ENCODE measurements around a stretch of chr21.

DNA sequence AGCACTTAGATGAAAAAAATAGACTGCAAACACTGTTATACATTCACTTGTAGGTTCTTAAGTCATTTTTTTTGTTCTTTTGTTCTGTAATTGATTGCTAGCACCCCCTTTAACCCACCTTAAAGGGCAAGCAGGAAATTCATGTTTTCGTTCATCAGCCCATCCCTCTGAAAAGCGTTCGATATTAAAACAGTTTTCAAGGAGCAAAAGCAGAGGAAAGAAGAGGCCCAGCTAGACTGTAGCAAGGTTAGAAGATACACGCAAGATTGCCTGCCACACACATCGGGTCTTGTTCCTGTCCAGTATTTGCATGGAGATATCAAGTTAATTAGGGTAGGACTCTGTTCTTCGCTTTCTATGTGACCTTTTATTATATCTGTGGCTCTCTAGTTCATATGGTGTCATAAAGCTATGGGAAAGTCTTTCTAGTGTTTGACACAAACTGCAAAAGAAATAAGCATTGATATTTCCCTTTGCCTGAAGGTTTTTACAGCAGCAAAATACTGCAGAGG, 549.8 kb downstream of the USP25 start:
- RAMPAGE, long total RNA = no peak
- RRBS = no CpG with 5 or more reads among the region's 6 CpGs

GRCh38 chr21:16280042-16280661, 550.4 kb downstream of the USP25 start:
- RAMPAGE, long total RNA = no peak
- RRBS = no CpG with 5 or more reads among the region's 12 CpGs

DNA sequence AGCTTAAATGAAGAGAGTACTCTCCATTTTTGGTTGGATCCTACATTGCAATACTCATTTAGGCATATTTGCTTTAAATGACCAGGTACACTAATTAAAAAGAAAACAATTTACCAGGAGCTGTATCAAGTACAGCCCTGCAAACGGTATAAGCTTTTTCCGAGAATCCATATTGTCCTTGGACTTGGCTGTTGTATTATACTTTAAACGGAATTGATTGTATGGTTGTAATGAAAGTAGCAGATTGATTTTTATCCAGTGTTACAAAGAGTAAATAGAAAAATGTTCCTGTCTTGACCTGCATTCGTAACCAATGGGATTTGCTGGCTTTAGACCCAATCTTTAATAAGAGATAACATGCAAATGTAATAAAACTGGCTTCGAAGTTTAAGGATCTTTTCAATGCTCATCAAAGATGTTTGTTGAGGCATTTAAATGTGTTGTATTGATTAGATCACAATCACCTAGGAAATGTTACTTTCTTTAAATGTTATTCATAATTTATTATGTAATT, 574.9 kb downstream of the USP25 start:
- RAMPAGE, long total RNA = no peak
- RRBS = no CpG with 5 or more reads among the region's 5 CpGs

DNA sequence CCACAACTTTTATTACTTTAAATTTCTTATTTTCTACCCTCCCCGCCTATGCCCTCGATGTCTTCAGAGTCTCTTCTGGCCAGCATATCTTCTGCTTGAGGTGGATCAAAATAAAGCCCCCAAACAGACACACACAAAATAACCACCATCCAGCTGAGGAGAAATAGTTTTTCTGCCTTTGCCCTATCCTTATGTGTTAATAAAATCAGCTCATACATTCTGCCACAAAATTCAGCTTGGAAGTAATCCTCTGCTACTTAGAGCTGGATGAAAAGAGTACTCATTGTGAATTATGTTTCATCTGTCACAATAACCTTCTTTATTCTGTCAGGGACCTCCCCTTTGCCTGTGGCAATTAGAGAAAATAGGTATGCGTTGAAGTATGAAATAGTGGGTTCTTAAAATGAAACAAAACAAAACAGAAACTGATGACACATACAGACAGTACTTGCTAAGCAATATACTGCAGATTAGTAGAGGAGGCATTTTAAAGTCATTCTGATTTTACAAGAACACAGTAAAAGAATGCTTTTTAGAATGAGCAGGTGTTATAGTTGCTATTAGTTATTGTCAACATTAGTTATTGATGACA, 578.4 kb downstream of the USP25 start:
- RAMPAGE, long total RNA = no peak
- RRBS = no CpG with 5 or more reads among the region's 3 CpGs

DNA sequence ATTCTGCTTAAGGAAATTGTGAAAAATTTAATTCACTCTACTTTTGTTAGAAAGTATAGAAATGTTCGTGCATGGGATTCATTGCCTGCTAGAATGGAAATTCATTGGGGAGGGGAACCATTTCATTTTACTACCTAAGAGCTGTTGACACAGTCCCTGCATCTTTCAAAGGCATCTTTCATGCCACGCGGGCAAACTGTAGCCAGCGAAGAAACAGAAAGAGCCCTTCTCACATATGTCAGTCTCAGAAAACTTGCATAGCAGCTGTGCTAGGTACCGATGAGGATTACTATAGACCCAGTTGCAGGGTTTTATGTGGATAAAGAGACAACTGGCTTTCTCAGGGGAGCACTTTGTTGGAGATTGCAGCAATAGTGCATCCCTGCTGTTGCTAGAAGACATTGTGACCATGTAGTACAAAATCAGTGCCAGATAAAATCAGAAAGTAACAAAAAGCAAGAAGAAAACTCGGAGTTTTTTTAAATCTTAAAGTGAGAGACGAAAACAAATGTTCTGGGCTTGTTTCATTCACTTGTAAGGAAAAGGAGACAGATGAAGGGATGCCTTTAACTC, 803.9 kb downstream of the USP25 start:
- RAMPAGE, long total RNA = no peak
- RRBS = no CpG with 5 or more reads among the region's 7 CpGs

DNA sequence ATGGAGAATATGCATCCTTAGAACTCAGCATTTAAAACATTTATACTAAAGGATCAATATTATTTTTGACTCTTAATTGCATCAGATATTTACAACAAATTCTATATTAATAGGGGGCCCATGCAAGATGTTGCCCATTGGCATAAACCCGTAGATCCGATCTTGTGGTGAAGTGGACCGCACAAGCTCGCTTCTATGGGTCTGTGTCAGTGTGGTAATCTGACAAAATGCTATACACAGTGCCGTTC, 809.1 kb downstream of the USP25 start:
- RAMPAGE, long total RNA = no peak
- RRBS = no CpG with 5 or more reads among the region's 5 CpGs

GRCh38 chr21:17070779-17071216, 442.0 kb upstream of the CXADR start:
- RAMPAGE, long total RNA = no peak
- RRBS = no CpG with 5 or more reads among the region's 7 CpGs

DNA sequence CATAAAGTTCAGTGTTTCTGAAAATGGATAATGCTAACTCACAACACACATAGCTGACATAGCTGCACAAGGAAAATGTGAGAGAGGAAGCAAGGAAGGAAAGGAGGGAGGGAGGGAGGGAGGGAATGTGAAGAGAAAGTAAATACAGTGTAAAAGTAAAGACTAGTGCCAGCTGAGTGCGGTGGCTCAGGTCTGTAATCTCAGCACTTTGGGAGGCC, 373.7 kb upstream of the CXADR start:
- RAMPAGE, long total RNA = no peak
- RRBS = no CpG with 5 or more reads among the region's 1 CpG

DNA sequence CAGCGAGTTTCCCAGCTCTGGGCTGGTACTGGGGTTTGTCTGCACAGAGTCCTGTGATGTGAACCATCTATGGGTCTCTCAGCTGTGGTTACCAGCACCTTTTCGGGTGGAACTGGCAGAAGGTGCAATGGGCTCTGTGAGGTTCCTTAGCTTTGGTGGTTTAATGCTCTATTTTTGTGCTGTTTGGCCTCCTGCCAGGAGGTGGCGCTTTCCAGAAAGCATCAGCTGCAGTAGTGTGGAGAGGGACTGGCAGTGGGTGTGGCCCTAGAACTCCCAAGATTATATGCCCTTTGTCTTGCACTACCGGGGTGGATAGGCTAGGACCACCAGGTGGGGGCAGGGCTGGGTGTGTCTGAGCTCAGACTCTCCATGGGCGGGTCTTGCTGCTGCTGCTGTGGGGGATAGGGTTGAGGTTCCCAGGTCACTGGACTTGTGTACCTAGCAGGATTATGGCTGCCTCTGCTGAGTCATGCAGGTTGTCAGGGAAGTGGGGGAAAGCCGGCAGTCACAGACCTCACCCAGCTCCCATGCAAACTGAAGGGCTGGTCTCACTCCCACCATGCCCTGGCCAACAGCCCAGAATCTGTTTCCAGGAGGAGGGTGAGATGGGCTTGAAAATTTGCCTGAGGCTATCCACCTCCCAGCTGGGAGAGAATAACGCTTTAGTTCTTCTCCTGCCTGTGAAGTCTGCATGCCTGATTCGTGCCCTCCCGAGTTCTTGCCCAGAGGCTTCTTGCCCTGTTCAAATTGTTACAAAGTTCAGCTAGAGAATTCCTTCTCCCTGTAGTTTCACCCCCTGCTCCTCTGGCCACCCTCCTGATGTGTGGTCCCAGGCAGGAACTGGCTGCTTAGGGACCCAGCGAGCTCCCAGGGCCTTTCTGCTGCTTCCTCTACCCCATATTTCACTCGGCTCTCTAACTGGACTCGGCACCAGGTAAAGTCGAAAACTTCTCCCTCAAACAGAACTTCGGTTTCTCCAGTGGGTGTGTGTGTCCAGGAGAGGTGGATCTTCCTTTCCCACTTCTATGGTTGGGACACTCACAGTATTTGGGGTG, 76.4 kb upstream of the BTG3 start:
- RAMPAGE, long total RNA = no peak
- RRBS = no CpG with 5 or more reads among the region's 14 CpGs

GRCh38 chr21:17781844-17782460, 37.2 kb downstream of the C21orf91 start:
- RAMPAGE, long total RNA = no peak
- RRBS = no CpG with 5 or more reads among the region's 1 CpG

DNA sequence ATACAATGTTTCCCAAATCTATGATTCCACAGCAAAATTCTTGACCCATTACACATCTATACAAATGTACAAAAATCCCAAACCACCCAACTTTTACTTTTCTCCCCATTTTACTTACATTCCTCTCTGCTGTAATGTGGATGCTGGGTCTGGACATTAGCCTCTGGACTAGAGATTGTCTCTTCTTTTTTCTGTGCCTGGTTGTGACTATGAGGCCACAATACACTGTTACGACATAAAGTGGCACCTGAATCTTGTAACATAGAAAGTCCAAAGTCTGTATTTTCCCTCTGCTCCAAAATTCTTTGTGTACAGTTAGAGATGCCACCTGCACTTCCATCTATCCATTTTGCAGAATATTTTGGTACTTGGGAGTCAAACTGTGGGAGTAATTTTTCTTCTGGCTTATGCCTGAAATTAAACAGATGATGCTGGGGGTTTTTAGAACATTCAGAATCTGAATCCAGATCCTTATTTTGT, 22.7 kb downstream of the C21orf91 start:
- RAMPAGE, long total RNA = no peak
- RRBS = no CpG with 5 or more reads among the region's 1 CpG

DNA sequence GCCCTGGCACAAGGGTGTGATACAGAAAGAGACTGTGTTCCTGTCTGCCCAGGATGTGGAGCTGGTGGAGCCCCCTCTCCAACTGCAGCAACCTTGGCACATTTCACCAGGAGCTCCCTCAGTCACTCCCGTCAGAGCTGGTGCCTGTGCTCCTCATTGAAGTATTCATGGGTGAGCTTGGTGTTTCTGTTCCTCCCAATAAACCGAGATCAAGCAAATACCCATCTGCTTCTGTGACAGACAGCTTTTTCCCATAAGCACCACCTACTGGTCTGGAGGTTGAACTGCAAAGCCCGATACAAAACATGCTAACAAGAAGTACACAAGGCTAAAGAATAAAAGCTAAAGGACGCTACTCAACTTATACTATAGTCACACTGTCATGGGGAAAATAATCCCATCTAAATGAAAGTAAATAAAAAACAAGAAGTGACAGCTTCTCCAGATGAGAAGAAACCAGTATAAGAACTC, 111.9 kb upstream of the C21orf91 start:
- RAMPAGE, long total RNA = no peak
- RRBS = no CpG with 5 or more reads among the region's 4 CpGs

GRCh38 chr21:20968424-20968697, 29.8 kb upstream of the NCAM2 start:
- RAMPAGE, long total RNA = no peak
- RRBS = no CpG with 5 or more reads among the region's 3 CpGs

DNA sequence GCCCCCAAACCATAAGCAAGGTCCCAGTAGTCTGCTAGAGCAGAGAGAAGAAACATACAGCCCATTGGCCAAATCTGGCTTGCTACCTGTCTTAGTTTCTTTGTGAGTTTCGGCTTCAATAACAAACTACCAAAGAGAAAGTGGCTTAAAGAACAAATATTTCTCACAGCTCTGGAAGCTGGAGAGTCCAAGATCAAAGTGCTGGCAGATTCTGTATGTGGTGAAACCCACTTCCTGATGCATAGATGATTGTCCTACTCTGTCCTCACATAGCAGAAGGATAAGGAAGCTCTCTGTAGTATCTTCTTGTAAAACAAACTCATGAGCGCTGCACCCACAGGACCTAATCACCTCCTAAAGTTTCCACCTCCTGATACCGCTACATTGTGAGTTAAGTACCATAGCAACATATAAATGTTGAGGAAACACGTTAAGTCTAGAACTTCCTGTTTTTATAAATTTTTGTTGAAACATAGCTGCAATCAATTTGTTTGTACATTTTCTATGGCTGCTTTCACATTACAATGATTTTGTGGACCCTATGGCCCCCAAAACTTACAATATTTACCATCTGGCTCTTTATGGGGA, 1423.2 kb downstream of the NCAM2 start:
- RAMPAGE, long total RNA = no peak
- RRBS = no CpG with 5 or more reads among the region's 4 CpGs

- RAMPAGE, long total RNA = no peak
- RRBS = no CpG with 5 or more reads among the region's 10 CpGs
These were observed 1720.4 kb downstream of the MRPL39 start for GRCh38 chr21:23886835-23887269.

- RAMPAGE, long total RNA = no peak
- RRBS = no CpG with 5 or more reads among the region's 11 CpGs
These were observed 252 bp upstream of the JAM2 start for GRCh38 chr21:25638807-25639205.

DNA sequence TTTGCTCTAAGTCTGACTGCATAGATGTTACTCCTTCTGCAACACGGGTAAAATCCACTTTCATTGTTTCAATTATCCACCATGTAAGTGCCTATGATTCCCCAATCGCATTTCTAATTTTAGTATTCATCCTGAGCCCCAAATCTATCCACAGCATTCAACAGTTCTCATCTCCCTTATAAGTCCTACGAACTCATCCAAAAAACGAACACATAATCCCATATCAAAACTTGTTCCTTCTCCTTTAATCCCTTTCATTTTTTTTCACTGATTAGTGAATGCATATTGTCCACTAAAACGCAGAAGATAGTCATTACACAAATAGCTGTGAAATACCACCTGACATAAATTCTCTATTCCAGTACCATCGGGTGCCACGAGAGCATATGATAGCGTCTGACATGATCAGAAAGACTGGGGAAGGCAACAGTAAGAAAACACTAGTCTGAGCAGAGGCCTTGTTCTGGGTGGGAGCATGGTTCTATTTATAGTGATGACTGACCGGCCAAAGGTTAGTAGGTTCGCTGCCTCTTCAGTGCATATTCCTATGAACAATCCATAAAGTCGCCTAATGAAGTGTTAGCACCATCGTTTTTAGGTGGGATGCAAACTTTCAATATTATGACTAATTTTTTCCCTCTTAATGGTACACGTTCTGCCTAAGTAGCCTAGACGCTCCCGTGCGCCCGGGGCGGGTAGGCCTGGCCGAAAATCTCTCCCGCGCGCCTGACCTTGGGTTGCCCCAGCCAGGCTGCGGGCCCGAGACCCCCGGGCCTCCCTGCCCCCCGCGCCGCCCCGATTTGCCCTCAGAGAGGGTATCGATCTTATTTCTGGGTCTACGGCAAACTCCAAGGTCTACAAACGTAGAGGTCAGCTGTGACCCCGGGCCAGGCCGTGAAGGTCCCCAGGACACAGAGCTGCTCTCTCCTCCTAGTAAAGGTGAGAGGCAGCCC, 597 bp downstream of the ATP5PF start:
- RAMPAGE, long total RNA = no peak
- RRBS = under 1% methylated on average over 14 of the region's 34 CpGs

DNA sequence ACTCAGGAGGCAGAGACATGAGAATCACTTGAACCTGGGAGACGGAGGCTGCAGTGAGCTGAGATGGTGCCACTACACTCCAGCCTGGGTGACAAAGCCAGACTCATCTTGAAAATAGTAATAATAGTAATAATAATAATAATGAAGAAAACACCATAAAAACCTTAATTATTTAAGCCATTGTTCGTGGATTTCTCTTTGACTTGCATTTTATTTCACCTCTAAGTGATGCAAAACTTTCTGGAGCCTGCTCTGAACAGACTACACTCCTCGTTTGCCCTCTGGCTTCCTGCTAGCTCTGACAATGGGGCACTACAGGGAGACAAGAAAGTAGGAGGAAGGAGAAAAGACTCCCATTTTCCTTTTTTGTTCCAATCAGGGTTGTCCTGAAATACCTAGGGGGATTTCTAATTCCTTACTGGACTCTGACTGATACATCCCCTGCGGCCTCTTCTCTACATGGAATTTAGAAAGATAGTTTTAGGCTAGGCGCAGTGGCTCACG, 95.7 kb downstream of the GABPA start:
- RAMPAGE, long total RNA = no peak
- RRBS = no CpG with 5 or more reads among the region's 6 CpGs

DNA sequence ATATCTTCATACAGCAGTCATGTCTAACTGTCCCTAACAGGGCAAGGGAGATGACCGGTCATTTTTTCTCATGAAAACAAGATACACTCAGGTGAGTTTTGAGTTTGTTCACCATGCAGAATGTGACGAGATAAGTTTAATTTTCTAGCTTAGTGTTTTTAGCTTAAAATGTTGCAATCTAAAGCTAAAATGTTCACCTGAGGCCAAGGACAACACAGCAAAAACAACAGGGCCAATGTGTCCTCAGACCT, 144.3 kb downstream of the GABPA start:
- RAMPAGE, long total RNA = no peak
- RRBS = no CpG with 5 or more reads among the region's 2 CpGs

GRCh38 chr21:25879381-25879621, 144.5 kb downstream of the GABPA start:
- RAMPAGE, long total RNA = no peak
- RRBS = no CpG with 5 or more reads among the region's 2 CpGs

Data from epithelial cell of proximal tubule (primary cell).